ENCODE data around the genes TSPAN33, AHCYL2 and CPA5.

GRCh38 chr7:128947644-128948357 is 10.1 kb downstream of the IRF5 start:
- PRO-cap = no peak
- RAMPAGE, long total RNA, 3 experiments = no peak in any of the 3 experiments

GRCh38 chr7:129054040-129054360 is 911 bp downstream of the TNPO3 start:
- PRO-cap = no peak
- RAMPAGE, long total RNA, 3 experiments = no peak in any of the 3 experiments

DNA sequence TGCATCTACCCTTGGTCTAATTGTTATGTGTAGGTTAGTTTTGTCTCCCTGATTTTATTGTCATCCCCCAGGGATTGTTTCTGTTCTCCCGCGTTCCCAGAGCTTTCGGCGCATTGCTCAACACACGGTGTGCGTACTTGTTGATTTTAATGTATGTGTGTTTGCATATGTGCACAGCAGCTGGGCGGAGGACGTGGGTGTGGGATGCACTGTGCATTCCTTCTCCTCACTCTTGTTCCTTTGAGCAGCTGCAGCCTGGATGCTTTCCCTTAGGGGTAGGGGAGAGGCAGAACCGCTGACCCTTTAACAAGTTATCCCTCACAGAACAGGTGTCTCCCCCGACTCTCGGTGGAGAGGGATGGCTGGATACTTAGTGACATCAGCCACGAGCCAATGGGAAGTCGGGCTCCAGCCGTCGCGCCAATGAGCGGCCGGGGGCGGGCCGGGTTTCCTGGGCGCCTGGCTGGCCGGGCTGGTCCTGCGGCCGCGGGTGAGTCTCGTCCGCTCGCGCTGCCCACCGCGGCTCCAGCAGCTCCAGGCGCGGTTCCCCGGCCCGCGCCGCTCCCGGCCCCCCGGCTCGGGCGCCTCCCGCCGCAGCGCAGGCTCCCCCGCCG is at the start of gene TSPAN33:
TSPAN33 (plus strand) TSS at position 452 of the 614 bp plus-strand sequence.
- PRO-cap = unidirectional peak, plus-strand start at position 500 of the sequence
- RAMPAGE, long total RNA, 3 experiments = no peak in any of the 3 experiments

DNA sequence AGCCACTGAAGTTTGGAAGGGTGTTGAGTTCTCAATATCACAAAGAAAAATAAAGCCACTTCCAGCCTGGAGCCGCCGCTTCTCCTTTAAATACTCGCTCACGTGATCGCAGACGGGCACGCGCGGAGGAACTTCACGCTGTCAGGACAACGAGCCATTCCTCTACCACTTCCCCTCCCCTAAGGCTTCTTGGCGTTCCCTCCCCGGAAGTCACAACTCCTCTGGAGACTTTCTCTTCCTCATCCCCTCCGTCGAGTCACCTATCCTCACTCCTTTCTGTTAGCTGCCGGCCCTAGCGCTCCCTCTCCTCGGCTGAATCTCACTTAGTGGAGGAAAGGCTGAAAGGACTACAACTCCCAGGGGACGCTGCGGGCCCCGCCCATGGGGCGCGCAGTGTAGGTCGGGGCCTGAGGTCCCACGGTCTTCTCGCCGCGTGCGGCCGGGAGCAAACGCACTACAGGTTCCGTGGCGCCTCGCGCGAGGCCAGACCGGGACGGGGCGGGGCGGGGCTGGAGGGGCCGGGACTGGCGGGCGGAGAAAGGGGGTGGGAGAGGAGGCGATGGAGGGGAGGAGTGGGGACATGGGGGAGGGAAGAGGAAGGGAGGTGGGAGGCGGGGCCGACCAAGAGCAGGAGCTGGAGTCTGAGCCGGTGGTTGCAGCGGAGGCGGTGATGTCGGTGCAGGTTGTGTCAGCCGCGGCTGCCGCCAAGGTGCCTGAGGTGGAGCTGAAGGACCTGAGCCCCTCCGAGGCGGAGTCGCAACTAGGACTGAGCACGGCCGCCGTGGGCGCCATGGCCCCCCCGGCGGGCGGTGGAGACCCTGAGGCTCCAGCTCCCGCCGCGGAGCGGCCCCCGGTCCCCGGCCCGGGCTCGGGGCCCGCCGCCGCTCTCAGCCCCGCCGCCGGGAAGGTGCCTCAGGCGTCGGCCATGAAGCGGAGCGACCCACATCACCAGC is at the start of gene AHCYL2:
AHCYL2 (plus strand) TSS at position 624 of the 953 bp plus-strand sequence.
- PRO-cap = bidirectional peak, plus-strand start at position 269 of the sequence, minus-strand start at position 88 of the sequence; bidirectional peak, plus-strand start at position 624 of the sequence, minus-strand start at position 325 of the sequence
- RAMPAGE, long total RNA, 3 experiments = no peak in any of the 3 experiments

DNA sequence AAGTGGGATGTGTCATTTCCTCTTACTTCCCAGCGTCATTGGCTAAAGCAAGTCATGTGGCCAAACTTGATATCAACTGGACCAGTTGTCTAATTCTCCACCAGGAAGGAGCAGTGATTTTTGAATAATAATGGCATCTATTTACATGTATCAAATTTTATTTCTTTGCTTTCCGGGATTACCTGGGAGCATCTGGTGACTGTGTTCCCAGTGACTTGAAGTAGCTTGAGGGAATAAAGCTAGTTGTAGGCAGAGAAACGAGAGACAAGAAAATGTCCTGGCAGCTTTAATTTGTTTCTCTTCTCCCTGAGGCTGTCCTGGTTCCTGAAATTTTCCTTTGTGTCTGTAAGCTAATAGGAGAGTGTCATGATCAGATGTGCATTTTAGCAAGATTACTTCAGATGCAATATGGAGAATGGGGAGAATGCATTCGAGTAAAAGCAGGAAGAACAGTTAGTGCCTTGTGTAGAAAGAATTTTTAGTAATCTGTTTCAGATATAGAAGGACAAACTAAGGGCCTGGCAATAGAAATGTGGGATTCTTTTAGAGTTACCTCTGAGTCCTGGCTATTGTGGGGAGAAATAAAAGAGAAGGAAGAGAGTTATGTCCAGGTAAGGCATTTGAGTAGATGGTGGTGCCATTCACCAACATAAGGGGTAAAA is 38.6 kb downstream of the AHCYL2 start:
- PRO-cap = no peak
- RAMPAGE, long total RNA, 3 experiments = no peak in any of the 3 experiments

GRCh38 chr7:129315557-129316402 is 91.0 kb downstream of the AHCYL2 start:
- PRO-cap = unidirectional peak, plus-strand start at chr7:129316191
- RAMPAGE, long total RNA, 3 experiments = no peak in any of the 3 experiments

DNA sequence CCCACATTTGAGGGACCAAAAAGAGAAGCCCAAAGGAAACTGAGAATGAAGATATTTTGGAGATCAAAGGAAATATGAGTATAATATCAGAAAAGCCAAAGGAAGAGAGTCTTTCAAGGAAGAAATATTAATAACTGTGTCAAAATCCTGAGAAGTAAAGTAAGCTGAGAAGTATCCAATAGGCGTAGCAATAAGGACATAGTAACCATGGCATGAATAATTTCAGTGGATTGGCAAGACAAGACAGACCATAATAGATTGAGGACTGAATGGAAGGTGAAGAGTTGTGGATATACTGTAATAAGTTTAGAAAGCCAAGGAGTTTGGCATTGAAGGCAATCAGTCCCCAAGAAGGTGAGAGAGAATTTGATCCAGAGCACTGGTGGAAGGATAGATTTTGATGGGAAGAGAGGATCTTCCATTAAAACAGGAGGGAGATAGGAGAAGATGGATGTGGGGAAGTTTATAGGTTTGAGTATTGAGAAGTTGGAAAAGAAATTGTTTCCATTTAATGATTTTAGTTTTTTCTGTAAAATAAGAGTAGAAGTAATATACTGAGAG is 80.3 kb upstream of the STRIP2 start:
- PRO-cap = no peak
- RAMPAGE, long total RNA, 3 experiments = no peak in any of the 3 experiments

DNA sequence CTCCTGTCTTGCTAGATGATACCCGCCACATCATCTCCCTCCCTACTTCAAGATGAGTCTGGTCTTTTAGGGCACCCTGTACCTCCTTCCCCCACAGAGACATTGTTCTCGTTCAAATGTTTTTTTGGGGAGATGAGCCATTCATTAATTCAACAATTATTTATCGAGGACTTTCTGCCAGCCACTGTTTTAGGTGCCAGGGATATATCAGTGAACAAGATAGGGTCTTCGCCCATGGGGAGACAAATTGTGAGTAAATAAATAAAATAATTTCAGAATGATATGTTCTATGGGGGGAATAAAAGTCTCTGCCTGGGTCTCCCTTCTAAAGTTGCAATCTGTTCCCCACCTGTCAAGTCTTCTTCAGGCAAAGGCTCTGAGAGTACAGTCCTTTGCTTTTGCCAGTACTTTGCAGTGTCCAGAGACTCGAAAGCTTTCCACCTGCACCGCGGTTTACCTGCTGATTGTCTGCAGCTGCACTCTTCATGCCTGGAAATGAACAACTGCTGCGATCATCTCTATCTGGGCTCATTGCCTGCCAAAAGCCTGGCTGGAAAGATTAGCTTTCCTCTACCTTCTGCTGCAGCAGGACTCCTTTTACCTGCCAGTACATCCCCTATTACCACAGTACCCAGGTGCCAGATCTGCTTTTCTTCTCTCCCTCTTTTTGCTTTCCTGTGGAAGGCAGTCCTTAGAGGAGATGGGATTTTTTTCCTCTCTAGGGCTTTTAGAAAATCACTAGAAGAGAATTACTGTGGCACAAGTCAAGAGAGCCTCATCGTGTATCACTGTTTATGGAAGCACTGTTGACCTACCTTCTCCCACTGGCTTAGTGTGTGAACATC is 2.0 kb downstream of the STRIP2 start:
- PRO-cap = no peak
- RAMPAGE, long total RNA, 3 experiments = no peak in any of the 3 experiments

DNA sequence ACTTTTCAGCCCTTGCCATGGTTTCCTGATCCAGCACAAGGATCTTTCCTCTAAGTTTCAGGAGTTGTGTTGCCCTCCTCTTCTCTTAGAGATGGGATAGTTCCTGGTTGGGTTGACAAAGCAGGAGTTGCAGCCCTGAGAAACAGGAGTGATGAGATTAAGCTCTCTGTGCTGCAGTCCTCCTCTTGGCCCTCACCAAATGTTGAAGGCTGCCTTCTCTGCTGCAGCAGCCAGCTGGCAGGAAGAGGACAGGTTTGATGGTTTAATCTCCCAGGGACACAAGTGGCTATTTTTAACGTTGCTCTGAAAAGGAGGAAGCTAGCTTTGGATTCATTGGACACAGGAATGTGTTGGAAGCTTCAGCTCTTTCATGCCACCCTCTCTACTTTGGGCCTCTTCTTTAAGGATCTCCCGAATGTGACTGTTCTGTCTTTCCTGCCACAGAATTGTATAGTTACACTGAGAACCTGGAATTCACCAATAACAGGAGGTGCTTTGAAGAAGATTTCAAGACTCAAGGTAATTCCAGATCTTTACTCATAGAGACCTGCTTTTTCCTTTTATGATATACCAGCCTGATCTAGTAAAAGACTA is 9.4 kb downstream of the STRIP2 start:
- PRO-cap = no peak
- RAMPAGE, long total RNA, 3 experiments = no peak in any of the 3 experiments

- PRO-cap = no peak
- RAMPAGE, long total RNA, 3 experiments = start-site peak on the plus strand in 1 of 3 experiments, at chr7:129618900-129619224 at its widest, 10 reads per replicate
Observed at GRCh38 chr7:129618600-129619350, 7.3 kb downstream of the NRF1 start.

GRCh38 chr7:129832066-129833224 is 120.3 kb downstream of the UBE2H start:
- PRO-cap = no peak
- RAMPAGE, long total RNA, 3 experiments = no peak in any of the 3 experiments

DNA sequence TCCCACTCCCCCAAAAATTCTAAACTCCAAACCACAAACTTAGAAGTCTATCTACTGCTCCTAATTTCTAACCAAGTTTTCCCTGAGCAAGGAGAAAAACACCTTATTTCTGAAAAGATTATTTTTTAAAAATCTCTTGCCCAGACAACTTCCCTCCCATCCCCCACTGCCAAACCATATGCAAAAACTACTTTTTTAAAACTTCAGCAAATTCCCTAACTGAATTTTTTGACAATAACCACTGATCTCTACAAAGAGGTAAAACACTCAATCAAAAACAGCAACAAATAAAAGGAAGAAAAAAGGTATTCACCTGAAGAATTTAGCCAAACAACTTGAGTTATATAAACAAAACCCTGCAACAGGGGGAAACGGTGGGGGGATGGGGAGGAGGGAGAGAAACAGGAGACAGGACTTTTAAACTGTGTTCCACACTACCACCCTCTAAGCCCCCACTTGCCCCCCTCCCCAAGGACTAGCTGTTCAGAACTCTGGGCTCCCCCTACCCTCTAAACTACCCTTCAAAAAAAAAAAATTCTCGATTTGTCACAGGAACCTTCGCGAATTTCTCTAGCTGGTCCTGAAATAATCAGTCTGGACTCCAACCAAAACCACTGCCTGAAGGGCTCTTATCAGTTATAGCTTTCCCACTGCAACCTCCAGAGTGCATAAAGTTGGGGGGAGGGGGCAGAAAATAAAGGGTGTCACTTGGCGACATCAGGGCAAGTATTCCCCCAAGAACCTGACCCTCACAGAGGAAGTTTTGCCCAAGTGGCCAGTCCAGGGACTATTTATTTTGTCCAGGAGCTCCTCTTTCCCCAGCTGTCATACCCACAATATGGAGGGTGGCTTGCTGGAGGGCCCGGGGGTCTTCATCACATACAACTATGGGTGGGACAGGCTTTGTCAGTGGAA is 1.5 kb downstream of the UBE2H start:
- PRO-cap = unidirectional peak, plus-strand start at position 611 of the sequence
- RAMPAGE, long total RNA, 3 experiments = start-site peak on the minus strand in 1 of 3 experiments, centred at position 381 of the sequence, 9 reads per replicate

GRCh38 chr7:129958409-129959325 is 5.9 kb upstream of the UBE2H start:
- PRO-cap = no peak
- RAMPAGE, long total RNA, 3 experiments = no peak in any of the 3 experiments

DNA sequence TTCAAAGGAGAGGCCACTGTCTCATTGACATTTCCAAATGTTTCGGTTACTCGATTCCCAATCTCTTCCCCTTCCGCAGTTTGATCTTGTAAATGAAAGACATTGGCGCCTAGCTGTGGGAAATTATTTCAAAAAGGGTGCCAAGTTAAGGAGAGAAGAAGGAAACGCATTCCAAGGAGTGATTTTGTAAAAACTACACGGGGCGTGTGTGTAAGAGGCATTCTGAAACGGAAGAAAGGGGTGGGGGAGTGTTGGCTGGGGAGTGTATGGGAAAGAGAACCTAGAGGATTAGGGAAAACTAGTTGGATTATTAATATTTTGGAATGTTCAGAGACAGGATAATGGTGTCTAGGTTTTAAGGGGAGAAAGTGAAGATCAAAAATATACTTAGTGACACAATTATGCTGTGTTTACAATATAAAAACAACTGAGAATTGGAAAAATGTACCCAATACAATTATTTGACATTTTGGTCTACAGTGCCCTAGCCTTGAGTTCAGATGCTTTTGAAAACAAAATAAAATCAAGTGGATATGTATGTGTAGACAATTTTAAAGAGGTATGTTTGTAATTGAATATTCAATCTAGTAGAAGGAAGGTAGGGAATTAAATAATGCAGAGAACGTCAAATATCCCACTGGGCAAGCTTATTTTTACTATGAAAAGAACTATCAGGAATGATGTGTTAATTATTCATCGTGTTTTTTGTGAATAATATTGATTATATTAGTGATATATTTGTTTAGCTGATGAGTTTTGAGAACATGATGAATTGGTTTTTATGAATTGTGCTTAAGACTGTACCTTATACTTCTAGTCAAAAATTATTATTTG is 930 bp downstream of the KLHDC10 start:
- PRO-cap = no peak
- RAMPAGE, long total RNA, 3 experiments = no peak in any of the 3 experiments

GRCh38 chr7:130132095-130133369 is 62.2 kb downstream of the KLHDC10 start:
- PRO-cap = no peak
- RAMPAGE, long total RNA, 3 experiments = no peak in any of the 3 experiments

- PRO-cap = no peak
- RAMPAGE, long total RNA, 3 experiments = no peak in any of the 3 experiments
Observed at GRCh38 chr7:130282615-130282988, 10.4 kb upstream of the CPA4 start.

- PRO-cap = no peak
- RAMPAGE, long total RNA, 3 experiments = no peak in any of the 3 experiments
Observed at GRCh38 chr7:130308314-130308605, 15.3 kb downstream of the CPA4 start.

DNA sequence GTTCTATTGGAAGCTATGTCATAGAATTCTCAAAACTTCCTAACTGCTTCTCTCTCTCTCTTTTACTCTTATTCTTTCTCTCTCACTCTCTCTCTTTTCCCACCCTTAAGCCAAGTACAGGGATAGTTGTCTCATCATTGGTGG is at the start of gene CPA5:
CPA5 (plus strand) TSS at position 42 of the 144 bp plus-strand sequence.
- PRO-cap = no peak
- RAMPAGE, long total RNA, 3 experiments = no peak in any of the 3 experiments

GRCh38 chr7:130355986-130356788 is 11.6 kb downstream of the CPA5 start:
- PRO-cap = no peak
- RAMPAGE, long total RNA, 3 experiments = no peak in any of the 3 experiments

- PRO-cap = no peak
- RAMPAGE, long total RNA, 3 experiments = no peak in any of the 3 experiments
Observed at GRCh38 chr7:130369078-130369816, 11.0 kb upstream of the CPA1 start.

Measured in tibial nerve (tissue), 3 donors.